Left common carotid artery plus branches (tissue), 1 donor: ENCODE results near the gene OR1J2.

- PRO-cap, result no peak
Measured at GRCh38 chr9:121328781-121329614, 41.1 kb downstream of the STOM start.

DNA sequence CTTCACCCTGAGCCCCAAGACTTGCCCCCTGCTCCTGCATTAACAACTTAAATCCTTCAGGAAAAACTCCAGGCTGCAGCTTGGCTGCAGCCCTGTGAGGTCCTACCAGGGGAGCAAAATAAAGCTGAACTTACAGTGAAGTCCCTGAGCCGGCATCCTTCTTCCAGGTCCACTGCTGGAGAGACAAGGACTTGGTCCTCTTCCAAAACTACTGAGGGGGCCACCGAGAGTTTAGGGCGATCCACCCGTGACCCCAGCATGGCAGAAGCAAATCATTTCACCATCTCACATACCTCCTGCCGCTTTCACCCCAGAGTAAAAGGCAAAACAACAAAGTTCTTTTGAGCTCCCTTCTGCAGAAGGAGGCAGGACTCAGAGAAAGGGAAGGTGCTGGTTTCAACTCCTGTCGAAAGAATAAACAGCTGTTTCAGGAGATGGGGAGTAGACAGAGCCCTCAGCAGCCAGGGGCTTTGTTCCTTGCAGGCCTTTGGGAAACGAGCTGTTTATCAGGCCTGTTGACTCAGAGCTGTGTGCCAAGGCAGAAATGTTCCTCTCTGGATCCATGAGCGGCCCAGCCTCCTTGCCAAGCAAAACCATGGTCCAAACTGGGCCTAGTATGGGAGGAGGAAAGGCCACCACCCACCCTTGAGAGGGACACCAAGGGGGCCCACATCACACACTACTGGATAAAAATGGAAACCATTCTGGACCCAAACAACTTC, 20.6 kb downstream of the GGTA1 start:
- PRO-cap, result no peak

- PRO-cap, result no peak
Measured at GRCh38 chr9:121498089-121498332, 1.6 kb downstream of the GGTA1 start.

DNA sequence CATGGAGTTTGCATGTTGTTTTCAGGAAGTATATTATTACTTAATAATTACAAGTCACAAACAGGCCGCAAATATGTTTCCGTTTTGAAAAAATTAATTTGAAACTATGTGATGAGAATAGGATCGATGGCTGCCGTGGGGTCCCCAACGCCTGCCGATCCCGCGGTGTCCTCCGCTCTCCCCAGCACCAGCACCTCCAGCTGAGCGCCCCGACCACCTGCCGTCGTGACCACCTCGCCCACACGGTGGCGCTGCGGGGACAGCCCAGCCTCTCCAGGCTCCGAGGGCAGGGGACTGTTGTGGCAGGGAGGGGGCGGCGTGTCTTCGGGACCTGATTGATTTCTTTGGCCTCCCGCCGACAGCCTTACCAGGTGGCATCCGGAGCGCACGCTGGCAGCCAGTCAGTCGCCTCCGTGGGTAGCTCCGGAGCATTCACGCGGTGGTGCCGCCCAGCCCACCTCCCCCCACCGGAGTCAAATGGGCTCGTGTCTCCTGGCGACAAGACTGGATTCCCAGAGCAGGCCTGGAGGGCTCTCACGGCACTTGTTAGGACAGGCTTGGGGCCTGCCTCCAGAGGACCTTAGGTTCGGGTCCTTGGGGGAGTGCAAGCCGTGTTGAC, 50.9 kb upstream of the GGTA1 start:
- PRO-cap, result no peak

- PRO-cap, result no peak
Measured at GRCh38 chr9:121577241-121577665, 74.2 kb upstream of the DAB2IP start.

DNA sequence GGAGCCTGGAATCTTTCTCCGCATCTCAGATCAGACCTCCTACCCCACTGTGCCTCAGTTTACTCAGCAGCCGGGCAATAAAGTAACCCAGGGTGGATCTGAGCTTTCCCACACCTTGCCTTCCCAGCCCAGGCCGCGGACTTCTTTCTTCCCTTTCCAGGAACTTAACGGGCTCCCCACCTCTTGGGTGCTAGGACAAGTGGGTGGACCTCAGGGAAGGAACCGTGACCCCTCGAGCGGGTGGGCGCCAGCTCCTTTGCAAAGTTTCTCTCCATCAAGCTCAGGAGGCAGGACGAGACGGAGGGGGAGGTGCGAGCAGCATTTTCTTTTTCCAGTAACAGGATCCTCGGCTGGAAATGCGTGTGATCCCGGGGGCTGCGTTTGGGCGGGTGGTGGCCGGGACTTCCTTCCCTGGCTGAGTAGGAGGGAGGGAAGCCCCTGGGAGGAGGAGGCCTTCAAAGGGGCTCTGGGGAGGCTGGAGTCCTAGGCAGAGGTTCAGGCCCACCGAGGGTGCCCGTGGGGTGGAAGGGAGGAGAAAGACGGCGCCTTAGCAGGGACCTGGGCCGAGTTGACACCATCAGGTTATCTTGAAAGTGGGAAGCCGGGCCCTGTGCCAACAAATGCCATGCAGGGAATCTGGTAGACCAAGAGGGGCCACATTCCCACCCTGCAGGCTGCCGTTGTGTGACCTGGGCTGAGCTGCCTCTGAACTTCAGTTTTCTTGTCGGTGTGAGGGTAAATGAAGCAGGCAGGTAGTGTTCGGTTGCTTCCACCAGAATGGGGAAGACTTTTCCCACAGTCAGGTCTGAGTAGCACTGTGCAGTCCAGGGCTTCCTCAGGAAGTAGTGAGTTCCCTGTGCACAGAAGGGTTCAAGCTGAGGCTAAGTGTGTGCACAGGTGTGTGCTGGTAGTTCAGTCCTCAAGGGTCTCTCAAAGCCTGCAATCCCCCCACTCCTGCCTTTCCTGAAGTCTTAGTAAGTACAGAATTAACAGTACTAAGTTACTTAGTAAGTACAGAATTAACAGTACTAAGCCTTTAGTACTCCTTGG, 1.0 kb downstream of the DAB2IP start:
- PRO-cap, result bidirectional peak, plus-strand start at position 422 of the sequence, minus-strand start at position 158 of the sequence

GRCh38 chr9:121720073-121720906, 68.9 kb downstream of the DAB2IP start:
- PRO-cap, result no peak

GRCh38 chr9:121737320-121738147, 86.1 kb downstream of the DAB2IP start:
- PRO-cap, result no peak

- PRO-cap, result no peak
Measured at GRCh38 chr9:121775941-121776403, 124.5 kb downstream of the DAB2IP start.

DNA sequence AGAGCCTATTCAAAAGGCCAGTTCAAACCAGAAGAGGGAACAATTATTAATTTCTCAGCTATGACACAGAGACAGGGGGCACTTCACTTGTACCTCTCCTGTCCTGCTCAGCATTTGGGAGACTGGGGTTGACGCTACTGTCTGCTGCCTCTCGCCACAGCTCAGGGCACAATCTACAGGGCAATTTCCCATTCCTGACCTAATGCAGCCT, 208.5 kb downstream of the TTLL11 start:
- PRO-cap, result no peak

DNA sequence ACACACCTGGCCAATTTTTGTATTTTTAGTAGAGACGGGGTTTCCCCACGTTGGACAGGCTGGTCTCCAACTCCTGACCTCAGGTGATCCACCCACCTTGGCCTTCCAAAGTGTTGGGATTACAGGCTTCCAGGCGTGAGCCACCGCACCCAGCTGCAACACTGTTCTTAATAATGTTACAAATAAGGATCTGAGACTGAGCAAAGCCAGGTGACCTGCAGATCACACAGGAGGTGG, 91.9 kb downstream of the TTLL11 start:
- PRO-cap, result no peak

DNA sequence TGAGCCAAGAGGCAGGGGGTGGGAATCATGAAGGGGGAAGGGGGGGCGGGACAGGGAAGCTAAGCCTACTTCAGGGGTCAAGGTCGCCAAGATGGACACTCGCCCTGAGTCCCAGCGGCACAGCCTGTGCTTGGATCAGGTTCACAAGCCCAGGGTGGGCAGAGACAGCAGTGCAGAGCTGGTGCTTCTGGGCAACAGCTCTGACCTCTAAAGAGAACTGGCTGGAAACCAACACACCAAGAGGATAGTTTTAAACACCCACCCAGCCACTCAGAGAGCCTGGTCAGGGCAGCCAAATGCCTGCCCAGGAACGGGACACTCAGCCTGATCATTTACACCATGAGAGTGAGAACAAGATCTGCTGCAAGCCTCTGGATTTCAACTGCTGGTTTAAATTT, 91.6 kb downstream of the TTLL11 start:
- PRO-cap, result no peak

- PRO-cap, result no peak
Measured at GRCh38 chr9:122263948-122264420, 656 bp downstream of the RBM18 start.

GRCh38 chr9:122402322-122402810, 31.5 kb downstream of the PTGS1 start:
- PRO-cap, result no peak

DNA sequence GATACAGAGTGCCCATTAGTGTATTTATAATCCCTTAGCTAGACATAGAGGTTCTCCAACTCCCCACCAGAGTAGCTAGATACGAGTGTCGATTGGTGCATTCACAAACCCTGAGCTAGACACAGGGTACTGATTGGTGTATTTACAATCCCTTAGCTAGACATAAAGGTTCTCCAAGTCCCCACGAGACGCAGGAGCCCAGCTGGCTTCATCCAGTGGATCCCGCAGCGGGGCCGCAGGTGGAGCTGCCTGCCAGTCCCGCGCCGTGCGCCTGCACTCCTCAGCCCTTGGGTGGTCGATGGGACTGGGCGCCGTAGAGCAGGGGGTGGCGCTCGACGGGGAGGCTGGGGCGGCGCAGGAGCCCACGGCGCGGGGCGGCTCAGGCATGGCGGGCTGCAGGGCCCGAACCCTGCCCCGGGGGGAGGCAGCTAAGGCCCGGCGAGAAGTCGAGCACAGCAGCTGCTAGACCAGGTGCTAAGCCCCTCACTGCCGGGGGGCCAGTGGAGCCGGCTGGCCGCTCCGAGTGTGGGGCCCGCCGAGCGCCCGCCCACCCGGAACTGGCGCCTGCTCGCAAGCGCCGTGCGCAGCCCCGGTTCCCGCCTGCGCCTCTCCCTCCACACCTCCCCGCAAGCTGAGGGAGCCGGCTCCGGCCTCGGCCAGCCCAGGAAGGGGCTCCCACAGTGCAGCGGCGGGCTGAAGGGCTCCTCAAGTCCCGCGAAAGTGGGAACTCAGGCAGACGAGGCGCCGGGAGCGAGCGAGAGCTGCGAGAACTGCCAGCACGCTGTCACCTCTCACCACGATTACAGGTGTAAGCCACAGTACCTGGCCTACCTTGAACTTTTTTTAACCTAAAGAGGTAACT, 35.3 kb downstream of the PTGS1 start:
- PRO-cap, result no peak

DNA sequence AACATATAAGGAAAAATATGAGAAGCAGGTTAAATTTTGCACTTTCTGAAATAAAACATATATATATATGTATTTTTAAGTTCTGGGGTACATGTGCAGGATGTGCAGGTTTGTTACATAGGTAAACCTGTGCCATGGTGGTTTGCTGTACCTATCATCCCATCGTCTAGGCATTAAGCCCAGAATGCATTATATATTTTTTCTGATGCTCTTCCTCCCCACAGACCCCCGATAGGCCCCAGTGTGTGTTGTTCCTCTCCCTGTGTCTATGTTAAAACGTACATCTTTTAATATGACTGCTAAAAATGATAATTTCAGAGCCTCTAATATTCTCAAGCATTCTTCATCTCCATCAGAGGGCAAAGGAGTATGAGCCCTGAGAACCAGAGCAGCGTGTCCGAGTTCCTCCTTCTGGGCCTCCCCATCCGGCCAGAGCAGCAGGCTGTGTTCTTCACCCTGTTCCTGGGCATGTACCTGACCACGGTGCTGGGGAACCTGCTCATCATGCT, at the start of gene OR1J2:
Gene OR1J2 (plus strand): TSS at position 370 of the 509 bp plus-strand sequence.
- PRO-cap, result no peak

- PRO-cap, result no peak
Measured at GRCh38 chr9:122819084-122820542, 8.8 kb downstream of the PDCL start.

DNA sequence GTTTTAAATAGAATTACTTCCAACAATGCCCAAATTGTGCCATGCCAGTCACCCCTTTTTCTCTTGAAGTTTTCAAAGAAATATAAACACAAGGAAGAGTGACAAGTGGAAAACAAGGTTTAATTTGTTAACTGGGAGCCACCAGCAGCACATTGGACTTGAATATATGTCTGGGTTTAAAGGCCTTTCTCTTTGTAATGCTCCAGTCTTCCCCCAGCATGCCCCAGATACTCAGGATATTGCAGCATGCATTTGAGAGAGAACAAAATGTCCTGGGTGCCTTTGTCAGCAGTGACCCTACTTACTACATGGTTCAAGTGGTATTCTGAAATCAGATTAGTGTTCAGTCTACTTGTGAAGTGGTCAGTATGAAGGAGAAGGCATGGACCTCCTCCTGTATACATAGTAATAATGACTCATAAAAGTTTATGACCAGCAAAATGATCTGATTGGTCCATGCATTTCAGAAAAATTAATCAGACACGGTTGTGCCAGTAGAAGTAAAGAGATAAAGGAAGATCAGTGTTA, 25.3 kb downstream of the GPR21 start:
- PRO-cap, result no peak

DNA sequence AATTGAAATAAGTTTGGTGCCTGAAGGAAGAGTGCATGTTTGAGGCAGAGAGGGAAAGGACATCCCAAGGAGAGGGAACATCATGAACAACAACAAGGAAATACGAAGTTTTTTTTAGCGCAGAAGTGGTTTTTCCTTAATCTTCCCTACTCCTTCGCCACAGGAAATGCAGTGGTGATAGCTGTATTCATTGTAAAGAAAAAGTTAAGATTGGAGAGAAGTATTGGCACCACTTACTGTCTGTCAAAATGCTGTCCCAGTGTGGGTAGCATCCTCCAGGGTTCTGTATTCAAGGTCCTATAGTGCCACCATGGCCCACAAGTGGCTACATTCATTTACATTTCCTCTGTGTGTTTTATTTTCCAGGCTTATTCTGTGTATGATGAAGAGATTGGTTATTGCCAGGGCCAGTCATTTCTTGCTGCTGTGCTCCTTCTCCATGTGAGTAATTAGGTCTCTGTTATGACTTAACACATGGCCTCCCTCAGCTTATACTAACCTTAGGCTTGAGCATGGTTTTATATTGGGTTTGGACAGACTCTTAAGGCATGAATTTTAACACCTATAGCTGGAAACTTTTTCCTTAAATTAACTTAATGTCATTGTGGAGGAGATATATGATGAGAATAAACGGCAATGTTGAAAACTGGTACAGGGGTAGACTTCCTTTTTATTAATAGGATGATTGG, 36.7 kb downstream of the GPR21 start:
- PRO-cap, result no peak

GRCh38 chr9:123074227-123074531, 40.7 kb downstream of the GPR21 start:
- PRO-cap, result no peak